Natural killer cell (primary cell): ENCODE measurements around the gene ITIH5.

- PRO-cap = no peak
Measured at GRCh38 chr10:7413330-7413634, 2.4 kb upstream of the SFMBT2 start.

DNA sequence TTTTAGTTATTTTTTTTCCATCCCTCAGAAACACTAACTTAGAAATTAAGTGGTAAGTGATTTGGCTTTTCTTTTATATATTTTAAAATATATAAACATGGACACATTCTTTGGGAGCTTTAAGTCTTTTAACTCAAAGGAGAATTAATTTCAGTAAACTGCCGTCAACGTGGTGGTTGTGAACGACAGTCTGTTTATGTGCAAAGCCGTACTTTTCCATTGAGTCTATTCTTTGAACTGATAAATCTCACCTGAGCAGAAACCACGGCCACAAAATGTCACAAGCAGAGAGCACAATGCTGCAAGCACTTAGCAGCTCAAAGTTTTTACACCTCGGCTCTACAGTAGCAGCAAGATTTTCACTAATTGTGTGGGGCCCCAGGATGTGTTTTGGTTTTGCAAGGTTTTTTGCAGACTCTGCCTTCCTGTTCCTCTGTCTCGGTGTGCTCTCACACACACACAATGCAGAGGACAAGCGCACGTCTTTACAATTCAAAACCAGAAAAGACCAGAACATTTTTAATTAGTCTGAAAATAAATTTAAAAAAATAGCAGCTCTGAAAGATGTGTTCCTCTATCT is 73.6 kb upstream of the SFMBT2 start:
- PRO-cap = bidirectional peak, plus-strand start at position 452 of the sequence, minus-strand start at position 466 of the sequence

- PRO-cap = no peak
Measured at GRCh38 chr10:7666418-7667097, at the start of gene ITIH5. ITIH5 (minus strand) TSS chr10:7666966.

DNA sequence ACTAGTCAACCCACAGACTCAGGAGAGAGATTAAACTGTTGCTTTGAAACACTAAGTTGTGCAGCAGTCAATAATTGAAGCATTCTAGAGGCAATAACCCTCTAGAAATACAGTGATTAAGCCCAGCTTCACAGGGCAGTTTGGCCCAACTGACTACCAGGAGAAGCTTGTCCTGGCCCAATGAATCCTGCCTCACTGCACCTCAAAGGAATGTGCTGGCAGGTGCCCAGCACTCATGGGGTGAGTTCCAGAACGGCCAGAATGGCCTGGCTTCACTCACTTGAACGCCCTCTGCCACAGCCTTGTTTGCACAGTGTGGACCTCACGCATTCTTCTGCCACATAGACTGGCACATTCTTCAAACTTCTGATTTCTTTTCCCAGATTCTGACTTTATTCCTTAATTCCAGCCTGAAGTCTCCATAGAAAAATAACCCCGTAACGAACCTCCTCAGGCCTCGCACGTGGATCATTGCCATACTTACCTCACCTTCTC is 6.6 kb upstream of the ITIH2 start:
- PRO-cap = no peak

DNA sequence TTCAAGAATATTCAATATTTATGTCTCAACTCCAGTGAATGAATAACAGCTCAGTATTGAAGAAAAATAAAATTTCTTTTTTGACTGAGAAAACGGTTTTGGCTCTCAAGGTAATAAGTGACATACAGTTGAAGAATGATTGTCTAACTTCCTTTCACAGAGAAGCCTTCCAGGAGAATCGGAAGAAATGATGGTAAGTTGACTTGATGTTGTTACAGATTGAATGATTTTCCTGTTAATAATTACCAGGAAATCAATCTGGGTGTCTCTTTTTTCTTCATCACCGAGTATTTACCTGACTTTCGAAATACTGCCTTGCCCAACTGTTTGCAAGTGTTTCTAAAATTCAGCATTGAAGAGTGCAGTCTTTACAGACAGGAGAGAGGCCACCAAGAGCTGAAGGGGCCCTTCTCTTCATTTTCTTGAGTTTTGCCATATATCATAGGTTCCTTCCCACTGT is 4.0 kb downstream of the ITIH2 start:
- PRO-cap = no peak

DNA sequence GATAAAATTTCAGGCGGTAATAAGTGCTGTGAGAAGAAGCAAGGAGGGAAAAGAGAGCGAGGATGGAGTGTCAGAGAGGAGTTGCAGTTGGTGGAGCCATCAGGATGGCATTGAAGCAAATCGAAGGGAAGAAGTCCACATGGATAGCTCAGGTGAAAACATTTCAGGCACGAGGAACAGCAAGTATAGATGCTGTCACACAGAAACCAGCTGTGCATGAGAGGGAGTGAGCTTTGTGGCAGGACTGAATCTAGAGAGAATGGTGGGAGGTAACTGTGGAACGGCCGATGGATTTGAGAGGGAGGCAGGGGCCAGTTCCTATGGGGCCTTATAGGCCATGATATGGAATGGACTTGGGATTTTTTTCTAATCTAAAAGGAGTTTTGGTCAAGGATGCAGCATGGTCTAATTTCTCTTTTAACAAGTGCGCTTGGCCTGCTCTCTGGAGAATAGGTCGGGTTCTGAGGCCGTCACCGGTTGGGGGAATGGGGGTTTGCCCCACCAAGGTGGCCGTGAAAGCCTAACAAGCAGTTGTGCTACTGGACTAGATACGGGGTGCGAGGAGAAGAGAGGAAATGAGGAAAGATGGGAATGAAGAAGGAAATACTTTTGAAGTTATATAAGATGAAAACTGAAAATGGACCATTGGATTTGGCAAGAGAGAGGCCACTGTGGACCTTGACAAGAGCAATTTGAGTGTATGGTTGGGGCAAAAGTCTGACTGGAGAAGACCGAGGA is 99.0 kb downstream of the TAF3 start:
- PRO-cap = no peak

- PRO-cap = no peak
Measured at GRCh38 chr10:8044850-8045962, 9.3 kb upstream of the GATA3 start.

DNA sequence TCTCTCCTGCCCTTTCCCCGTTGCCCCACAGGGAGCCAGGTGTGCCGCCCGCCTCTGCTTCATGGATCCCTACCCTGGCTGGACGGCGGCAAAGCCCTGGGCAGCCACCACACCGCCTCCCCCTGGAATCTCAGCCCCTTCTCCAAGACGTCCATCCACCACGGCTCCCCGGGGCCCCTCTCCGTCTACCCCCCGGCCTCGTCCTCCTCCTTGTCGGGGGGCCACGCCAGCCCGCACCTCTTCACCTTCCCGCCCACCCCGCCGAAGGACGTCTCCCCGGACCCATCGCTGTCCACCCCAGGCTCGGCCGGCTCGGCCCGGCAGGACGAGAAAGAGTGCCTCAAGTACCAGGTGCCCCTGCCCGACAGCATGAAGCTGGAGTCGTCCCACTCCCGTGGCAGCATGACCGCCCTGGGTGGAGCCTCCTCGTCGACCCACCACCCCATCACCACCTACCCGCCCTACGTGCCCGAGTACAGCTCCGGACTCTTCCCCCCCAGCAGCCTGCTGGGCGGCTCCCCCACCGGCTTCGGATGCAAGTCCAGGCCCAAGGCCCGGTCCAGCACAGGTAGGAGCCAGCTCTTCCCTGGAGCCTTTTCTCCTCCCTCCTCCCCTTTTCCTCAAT is 3.9 kb downstream of the GATA3 start:
- PRO-cap = no peak

DNA sequence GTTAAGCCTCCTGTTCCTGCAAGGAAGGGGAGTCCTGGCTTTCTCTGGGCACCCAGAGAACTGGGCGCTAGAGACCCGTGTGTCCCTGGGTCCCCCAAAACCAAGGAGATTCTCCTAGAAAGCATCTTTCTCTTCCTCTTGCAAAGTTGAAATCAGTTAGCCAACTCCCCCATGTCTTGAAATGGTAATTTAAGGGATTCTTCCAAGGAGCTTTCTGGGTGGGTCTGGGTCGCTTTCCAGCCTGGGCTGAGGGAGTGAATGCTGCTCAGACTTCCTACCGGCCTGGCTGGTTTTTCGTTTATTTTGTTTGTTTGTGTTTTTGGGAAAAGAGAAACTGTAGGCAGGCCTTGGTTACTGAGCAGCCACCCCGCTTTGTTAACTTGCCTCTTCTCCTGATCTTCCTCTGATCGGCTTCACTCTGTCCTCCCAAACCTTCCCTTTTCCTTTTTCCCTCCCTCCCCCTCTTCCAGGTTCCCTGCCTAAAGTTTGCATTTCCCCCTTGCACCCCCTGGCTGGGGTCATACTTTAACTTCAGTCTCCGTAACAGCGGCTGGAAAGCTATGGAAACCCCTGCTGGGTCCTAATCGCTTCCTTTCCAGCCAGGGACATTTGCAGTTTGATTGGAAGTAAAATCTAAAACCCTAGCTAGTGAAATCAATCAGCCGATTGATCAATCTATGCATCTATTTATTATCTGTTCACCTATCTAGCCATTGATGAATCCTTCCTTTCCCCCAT is 8.5 kb downstream of the GATA3 start:
- PRO-cap = no peak

DNA sequence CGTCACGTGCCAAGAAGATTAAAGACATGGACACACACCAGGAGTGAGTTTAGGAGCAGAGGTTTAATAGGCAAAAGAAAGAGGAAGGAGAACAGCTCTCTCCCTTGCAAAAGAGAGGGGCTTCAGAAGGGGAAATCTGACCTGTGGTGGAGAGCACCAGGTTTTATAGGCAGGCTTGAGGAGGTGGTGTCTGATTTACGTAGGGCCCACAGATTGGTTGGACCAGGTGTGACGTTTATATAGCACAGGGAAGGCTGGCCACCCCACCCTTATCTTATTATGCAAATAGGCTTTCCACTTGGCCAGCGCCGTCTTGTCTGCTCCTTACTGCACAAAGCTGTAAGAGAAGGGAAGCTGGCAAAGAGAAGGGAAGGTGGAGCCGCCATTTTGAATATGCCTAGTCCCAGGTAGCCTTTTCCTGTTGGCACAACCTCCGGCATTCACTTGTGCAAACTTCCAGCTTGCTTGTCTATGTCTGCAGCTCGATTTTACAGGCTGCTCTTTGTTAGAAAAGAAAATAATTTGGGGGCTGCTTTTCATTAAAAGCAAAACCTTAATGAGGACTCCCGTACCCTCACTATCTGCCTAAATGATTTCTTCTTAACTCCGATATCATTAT is 221.4 kb downstream of the GATA3 start:
- PRO-cap = no peak

- PRO-cap = bidirectional peak, plus-strand start at chr10:8332121, minus-strand start at chr10:8331789
Measured at GRCh38 chr10:8331034-8331935, 276.8 kb downstream of the GATA3 start.

- PRO-cap = bidirectional peak, plus-strand start at chr10:8417057, minus-strand start at chr10:8416959
Measured at GRCh38 chr10:8416848-8417306, 362.4 kb downstream of the GATA3 start.

DNA sequence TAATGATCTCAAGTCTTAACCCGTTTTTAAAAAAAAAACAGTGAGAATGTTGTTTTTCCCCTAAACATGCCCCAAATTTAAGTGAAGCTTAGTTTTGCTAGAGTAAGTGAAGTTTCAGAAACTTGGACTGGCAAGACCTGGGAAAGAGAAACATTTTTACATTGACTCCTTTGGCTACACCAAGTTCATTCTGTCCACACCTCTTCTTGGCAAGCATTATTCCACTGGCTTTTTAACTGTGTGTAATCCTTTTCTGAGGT is 216.7 kb upstream of the CELF2 start:
- PRO-cap = no peak

- PRO-cap = no peak
Measured at GRCh38 chr10:10829516-10830040, 188.1 kb upstream of the CELF2 start.

DNA sequence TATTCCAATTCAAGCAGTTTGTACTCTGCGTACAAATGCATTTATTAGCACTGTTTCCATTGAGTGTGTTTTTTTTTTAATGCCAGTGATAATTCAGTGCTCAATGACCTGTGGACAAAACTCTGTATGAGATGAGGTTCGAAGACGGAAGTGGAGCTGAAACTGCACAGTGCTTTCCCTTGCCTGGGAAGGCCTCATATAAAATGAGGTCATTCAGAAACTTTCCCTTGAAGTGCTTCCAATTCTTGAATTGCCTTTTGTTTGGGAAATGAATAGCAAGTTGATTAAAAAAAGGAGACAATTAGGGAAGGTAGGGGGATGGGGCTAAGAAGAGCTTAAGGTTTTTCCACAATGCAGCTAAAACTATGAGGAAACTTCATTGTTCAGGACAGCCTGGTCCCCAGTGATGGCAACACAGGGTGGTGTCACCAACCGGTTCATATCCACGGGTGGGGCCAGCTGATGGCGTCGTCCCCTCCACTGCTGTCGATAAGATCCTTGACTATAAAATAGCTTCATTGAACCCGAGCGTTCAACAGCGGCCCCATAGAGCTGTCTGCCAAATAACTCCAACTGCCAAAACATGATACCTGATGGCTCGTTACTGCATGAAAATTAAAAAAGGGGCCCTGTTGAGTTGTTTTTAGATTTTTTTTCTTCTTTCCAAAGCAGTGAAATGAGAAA is 3.0 kb upstream of the CELF2 start:
- PRO-cap = no peak

DNA sequence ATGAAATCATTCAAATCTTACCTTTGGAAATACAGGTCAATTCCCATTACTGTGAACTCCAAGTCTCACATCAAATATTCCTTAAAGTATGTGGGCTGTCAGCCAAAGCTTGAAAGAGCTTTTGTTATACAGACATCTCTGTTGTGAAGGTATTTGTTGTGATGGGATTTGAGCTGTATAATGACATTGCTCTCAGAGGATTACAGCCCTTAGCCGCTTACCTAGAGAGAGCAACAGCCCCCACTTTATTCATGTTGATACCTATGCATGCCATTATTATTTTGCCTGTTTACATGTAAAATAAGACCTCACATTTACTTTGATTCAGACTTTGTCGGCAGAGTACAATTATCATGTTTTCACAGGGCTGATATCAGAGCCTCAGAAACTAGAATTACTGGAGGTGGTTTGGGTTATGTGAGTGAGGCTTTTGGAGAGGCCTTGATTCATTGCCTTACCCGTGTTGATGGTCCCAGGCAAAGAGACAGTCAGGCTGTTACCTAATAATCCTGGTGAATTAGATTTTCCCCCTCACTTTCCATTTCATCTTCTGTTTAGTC is 150.6 kb downstream of the CELF2 start:
- PRO-cap = no peak

GRCh38 chr10:11168935-11169630 is 151.4 kb downstream of the CELF2 start:
- PRO-cap = unidirectional peak, plus-strand start at chr10:11169102

- PRO-cap = bidirectional peak, plus-strand start at chr10:11178944, minus-strand start at chr10:11178801
Measured at GRCh38 chr10:11178437-11179155, 160.9 kb downstream of the CELF2 start.

- PRO-cap = no peak
Measured at GRCh38 chr10:11207021-11207684, 189.5 kb downstream of the CELF2 start.

DNA sequence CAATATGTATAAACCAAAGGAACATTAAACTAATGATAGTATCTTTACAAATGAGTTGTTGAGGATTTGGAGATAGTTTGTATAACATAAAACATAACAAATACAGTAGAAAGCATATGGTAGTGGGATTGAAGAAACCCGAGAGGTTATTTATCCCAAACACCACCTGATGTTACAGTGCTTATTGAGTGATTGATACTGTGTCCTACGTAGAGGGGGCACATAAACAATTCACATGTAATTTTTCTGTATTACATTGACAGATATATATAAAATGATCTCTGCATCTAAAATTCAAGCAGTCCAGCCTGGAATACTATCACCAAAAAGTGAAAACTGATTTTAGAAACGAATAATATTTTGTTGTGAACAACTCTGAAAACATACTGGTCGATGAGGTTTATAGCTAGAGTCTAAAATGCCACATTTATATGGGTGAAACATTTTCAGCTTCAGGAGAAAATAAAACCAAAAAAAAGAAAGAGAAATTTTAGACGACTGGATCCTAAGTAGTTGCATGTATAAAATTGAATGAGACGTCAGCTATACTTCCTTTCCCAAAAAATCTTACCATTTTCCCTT is 260.1 kb downstream of the CELF2 start:
- PRO-cap = no peak